ENCODE measurements around a stretch of chr12.

DNA sequence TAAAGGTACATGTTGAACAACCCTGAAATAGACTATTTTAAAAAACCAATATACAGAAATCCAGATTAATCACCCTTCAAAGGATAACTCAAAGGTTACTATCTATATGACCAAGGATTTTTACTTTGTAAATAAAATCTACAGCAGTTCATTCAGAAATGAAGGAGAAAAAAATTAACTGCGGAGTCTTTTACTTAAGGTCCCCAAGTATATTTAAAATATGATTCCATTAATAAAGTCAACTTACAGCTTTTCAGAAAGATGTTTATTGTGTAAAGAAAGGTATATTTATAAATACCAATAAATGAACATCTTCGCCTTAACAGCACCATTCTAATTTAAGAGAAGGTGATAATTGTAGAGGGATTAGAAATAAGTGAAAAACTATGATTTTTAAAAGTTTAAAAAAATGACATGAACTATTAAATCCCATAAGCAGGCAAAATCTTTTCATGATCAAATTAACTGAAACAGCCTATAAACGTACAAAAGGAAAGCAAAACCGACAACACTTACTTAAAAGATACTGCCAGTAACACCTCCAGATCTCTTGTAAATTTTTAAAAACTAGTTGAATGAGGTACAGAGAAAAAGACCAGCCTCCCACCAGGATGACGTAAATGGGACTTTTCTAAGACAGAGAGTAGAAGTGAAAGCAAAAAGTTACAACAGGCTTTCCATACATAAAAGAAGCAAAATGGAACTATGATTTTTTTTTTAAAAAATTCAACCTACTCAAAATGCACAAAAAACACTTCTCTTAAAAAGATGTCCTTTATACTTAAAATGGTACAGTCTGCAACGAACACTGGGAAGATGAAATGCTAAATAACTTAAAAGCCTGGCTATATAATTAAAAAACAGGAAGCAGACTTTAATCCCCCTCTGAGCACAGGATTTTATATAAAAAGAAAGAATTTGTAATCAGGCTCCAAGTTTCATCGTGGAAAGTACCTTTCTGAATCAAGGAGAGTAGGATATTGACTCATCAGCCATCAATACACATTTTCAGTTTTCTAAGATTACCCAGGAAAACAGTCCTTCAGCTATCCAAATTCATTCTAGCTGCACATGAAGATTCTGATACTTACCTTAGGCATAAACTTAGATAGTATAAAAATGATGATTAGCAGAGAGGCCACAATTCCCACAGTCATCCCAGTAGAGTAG lies 14.0 kb upstream of the MYO1A start:
- RRBS = no CpG with 5 or more reads among the region's 7 CpGs

DNA sequence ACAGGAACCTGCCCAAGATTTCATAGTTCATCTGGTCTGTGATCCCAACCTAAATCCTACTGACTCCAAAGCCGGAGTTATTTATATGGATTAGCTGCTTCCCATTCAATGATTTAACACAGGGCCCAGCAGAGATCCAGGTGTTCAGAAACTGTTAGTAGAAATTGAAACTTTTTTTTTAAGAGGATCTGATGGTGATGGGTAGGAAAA lies 789 bp upstream of the NEMP1 start:
- RRBS = no CpG with 5 or more reads among the region's 1 CpG

GRCh38 chr12:57105130-57105398 lies 6.1 kb downstream of the STAT6 start:
- RRBS = no CpG with 5 or more reads among the region's 6 CpGs

- RRBS = 3% methylated on average over 6 of the region's 12 CpGs
Observed at GRCh38 chr12:57129236-57129940, 1.1 kb downstream of the LRP1 start.

DNA sequence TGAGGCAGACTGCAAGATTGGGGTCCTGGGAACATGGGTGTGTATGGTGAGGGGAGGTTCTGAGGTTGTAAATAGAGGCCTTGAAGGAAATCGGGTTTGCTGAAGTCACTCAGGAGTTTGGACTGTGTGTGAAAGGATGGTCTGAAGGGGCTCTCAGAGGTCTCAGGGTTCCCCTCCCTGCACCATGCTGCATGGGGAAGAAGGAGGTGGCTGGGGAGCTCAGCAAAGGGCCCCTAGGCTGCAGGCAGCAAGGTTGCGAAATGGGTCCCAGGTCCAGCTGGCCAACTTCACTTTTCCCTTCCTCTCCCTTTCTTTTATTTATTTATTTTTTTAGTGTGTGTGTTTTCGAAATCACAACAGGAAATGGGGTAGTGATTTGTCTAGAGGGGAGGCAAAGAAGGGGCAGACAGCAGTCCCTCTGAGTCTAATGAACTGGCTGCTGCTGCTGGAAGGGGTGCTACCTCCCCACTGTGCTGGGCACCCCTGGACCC lies 20.4 kb downstream of the LRP1 start:
- RRBS = no CpG with 5 or more reads among the region's 3 CpGs

- RRBS = no CpG with 5 or more reads among the region's 18 CpGs
Observed at GRCh38 chr12:57184588-57185242, 31.9 kb upstream of the NXPH4 start.

- RRBS = no CpG with 5 or more reads among the region's 9 CpGs
Observed at GRCh38 chr12:57199621-57200123, 16.9 kb upstream of the NXPH4 start.

- RRBS = 70% methylated on average over 2 of the region's 19 CpGs
Observed at GRCh38 chr12:57226032-57226675, 3.4 kb upstream of the SHMT2 start.

DNA sequence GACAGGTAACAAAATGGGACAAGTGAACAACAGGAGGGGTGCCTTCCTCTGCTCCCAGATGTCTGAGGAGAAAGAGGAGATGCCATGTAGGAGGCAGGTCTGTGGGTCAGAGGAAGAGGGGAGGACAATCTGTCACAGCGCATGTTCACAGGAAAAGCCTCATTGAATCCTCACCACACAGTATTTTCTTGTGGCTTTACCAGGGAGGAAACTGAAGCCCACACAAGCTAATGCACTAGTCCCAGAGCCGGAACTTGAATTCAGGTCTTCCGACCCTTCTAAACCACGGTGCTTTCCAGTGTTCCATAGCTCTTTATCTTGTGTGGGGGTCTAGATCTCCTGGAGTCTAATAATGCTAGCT lies 489 bp upstream of the SHMT2 start:
- RRBS = no CpG with 5 or more reads among the region's 4 CpGs

GRCh38 chr12:57299774-57300490 lies 48.9 kb upstream of the STAC3 start:
- RRBS = no CpG with 5 or more reads among the region's 4 CpGs

- RRBS = no CpG with 5 or more reads among the region's 18 CpGs
Observed at GRCh38 chr12:57517736-57518890, 2.2 kb downstream of the DDIT3 start.

DNA sequence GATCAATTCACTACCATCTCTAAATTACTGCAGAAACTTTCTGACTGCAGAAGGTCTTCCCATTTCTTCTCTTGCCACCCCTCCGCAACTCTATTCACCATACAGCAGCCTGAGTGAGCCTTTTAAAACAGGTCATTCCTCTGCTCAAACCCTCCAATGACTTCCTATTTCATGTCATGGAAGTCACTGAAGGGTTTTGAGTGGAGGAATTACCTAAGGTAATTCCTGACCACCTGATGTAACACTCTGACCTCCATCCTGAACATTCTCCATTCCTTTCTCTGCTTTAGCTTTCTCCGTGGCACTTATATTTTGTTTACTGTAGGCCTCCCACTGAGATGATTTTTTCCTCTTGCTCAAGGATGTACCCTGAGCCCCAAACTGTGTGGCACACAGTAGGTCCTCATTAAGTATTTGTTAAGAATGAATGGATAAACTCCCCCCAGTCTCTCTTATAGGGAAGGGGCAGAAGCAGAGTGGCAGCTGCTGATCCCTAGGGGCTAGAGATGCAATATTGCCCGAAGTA lies 1.2 kb downstream of the DDIT3 start:
- RRBS = no CpG with 5 or more reads among the region's 3 CpGs

- RRBS = no CpG with 5 or more reads among the region's 3 CpGs
Observed at GRCh38 chr12:57519569-57519769, 845 bp downstream of the DDIT3 start.

DNA sequence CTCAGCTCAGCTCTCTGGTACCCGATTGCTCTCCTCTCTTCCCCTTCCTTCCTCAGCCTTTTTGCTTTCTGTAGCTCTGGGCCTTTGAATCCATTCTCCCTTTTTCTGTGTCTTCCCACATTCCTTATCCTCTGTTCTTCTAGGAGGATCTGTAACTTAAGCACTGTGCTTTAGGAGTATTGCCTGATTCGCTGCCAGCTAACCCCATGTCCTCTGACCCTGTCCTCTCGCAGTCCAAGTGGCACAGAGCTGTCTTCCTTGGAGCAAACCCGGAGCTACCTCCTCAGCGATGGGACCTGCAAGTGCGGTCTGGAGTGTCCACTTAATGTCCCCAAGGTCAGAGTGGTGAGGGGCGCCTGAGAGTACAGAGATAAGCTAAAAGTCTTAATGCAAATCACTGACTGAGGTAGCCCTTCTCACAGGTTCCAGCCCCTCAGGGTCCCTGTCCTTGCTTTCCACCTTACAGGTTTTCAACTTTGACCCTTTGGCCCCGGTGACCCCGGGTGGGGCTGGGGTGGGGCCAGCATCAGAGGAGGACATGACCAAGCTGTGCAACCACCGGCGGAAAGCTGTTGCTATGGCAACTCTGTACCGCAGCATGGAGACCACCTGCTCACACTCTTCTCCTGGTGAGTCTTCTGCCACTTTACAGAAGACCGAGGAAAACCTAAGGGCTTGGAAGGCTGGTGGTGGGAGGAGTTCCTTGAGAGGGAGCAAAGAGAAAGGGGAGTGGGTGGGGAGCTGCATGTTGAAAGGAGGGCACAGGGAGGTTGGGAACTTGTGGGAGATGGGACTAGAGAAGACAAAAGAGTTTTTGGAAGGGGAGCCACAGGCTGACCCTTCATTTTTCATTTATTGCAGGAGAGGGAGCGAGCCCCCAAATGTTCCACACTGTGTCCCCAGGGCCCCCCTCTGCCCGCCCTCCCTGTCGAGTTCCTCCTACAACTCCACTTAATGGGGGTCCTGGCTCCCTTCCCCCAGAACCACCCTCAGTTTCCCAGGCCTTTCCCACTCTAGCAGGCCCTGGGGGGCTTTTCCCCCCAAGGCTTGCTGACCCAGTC lies 2.2 kb downstream of the MBD6 start:
- RRBS = 24% methylated on average over 2 of the region's 16 CpGs

- RRBS = no CpG with 5 or more reads among the region's 4 CpGs
Observed at GRCh38 chr12:57527381-57528102, 4.9 kb downstream of the MBD6 start.

DNA sequence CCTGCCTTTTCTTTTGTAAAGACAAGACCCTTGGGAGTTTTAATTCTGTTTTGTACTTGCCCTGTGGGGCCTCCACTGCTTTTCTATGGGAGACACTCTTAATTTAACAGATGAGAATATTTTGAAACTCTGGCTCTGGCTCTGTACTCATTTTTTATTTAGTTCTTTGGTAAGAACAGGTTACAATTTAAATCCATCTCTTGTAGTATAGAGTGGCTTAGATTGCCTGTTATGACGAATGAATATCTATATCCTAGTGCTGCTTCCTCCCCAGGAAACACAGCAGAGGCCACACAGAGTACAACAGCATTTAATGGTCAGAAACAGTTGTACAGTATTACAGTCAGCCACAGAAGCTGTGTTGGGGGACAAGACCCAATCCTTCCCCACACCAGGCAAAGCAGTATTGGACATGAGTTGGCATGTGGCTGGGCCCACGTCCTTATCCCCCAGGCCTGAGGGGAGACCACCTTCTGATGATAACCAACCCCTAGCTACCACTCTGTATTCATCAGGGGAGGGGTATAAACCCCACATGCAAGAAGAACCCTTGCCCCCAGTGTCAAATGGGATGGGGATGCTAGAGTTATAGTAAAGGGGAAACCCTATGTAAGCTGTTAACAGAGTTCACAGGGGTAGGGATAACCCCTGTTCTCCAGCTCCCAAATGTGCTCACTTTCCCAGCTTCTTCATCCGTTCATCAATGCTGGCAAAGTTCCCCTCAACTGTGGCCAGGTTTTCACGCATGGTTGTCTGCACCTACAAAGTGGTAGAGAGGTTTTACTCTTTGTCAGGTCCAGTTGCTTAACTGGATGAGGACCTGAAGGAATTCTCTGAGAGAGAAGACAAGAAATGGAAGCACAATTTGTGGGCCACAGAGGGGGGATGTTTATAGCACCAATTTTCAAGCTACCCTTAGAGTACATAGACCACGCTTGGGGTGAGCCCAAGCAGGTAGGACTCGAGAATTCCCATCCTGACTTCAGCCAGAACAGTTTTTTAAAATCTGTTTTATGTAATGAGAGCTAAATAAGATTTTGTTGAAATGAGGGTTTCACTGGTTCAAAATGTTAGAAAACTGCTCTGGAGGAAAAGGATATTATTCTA lies 7.7 kb downstream of the MBD6 start:
- RRBS = no CpG with 5 or more reads among the region's 6 CpGs

- RRBS = no CpG with 5 or more reads among the region's 6 CpGs
Observed at GRCh38 chr12:57536027-57536826, 10.8 kb downstream of the DCTN2 start.

DNA sequence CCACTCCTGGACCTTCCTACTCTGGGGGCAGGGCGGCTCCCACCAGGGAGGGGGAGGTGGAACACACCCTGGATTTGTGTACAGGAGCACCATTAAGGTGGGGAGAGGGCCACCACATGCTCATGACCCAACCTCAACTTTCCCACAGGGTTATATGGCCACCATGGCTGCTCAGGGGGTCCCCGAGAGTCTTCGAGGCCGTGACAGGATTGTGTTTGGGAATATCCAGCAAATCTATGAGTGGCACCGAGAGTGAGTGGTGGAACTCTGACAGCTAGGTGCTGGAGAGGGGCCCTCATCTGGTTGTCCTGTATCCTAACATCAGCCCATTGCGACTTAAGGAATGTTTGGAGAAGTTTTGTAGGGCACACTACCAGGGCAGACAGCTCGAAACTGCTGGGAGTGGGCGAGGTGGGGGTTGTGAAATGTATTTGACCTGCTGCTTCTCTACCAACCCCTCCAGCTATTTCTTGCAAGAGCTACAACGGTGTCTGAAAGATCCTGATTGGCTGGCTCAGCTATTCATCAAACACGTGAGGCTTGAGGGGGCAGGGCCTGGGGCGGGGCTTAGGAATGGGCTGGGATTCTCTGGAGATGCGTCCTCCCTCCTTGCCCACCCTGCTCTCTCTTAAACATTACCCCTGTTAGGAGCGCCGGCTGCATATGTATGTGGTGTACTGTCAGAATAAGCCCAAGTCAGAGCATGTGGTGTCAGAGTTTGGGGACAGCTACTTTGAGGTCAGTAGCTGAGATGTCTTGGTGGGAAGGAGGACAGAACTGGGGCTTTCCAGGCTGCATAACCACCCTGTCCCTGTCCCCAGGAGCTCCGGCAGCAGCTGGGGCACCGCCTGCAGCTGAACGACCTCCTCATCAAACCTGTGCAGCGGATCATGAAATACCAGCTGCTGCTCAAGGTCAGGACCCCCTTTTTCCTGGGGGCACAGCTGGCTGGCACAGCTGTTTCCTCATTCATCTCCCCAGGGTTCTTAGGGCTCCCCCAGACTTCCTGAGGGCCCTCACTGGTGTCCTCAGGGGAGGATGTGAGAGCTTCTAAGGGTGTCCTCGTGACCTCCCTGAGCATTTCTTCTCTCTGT lies 3.0 kb downstream of the ARHGEF25 start:
- RRBS = no CpG with 5 or more reads among the region's 19 CpGs

- RRBS = no CpG with 5 or more reads among the region's 2 CpGs
Observed at GRCh38 chr12:57748185-57748562, 3.3 kb downstream of the TSPAN31 start.